ENCODE measurements around a stretch of chr6.

DNA sequence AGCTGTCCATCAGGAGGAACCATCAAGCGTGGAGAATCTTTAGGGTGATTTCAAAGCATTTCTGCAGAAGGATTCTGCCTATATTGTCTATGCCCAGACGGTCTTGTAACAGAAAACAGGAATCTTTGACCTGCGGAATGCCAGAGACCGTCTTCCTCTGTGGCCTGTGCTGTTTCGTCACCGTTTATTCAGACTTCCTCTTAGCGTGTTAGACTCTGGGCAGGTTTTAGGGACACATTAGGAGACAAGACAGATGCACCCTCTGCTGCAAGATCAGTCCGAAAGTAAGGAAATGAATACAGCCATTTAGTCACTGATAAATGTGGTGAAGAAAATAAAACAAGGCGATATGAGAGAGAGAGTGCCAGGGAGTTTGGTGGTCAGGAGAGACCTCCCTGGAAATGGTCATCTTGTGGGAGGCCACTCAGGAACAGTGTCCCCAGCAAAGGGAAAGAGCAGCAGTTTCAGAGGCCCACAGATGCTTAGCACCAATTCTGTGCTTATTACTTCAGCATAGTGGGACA is 6.4 kb downstream of the DUSP22 start:
- PRO-cap, result no peak

GRCh38 chr6:337617-338347 is 45.5 kb downstream of the DUSP22 start:
- PRO-cap, result no peak

DNA sequence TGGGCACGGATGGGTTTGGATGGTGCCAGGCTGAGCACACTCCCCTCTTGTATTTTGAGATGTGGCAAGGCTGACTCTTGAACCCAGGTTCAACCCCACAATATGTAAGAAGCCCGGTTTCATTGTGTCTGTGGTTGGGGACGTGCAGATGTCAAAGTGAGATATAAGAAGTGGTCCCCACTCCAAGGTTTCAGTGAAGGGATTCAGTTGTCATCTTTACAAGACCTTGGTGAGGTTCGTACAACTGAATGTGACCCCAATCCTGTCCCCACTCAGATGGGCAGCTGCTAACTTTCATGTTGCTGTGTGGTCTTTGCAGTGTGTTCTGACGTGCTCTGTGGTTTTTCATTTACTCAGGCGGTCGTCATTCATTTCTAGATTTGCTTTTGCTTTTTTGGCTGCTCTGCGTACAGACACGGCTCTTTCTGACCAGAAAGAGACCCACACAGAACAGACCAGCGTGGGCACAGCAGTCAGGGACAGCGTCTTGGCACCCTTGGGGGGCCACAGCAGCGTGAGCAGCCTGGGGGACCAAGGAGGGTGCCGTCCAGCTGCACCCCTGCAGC is 49.6 kb upstream of the IRF4 start:
- PRO-cap, result no peak

GRCh38 chr6:356836-357332 is 34.7 kb upstream of the IRF4 start:
- PRO-cap, result no peak

GRCh38 chr6:582385-582817 is 74.5 kb downstream of the HUS1B start:
- PRO-cap, result no peak

DNA sequence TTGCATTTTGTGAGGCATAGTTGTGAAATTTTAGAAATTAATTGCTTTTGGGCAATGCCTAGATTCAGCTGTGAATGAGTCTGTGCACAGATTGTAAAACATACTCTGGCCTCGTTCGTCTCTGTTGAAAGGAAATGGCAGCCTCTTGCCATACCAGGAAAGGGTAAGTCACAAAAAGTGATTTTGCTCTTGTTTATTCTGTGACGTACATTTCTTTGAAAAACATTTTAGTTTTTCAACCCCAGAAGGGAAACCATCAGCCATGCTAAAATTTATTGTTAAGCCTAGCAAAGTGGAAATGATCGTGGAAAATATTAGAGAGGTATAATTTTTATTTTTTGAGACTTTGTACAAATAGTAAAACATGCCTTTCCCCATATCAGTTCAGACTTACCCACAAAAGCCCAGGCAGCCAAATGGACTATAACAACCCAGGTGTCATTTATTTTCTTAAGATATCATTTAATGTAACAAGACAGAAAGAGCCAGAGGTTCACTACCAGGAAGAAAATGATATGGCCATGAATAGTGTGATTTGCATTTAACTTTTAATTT is 15.4 kb upstream of the EXOC2 start:
- PRO-cap, result no peak

GRCh38 chr6:1316052-1317001 is 4.4 kb downstream of the FOXQ1 start:
- PRO-cap, result bidirectional peak, plus-strand start at chr6:1316570, minus-strand start at chr6:1316629

GRCh38 chr6:1468243-1468560 is 78.8 kb downstream of the FOXF2 start:
- PRO-cap, result no peak

DNA sequence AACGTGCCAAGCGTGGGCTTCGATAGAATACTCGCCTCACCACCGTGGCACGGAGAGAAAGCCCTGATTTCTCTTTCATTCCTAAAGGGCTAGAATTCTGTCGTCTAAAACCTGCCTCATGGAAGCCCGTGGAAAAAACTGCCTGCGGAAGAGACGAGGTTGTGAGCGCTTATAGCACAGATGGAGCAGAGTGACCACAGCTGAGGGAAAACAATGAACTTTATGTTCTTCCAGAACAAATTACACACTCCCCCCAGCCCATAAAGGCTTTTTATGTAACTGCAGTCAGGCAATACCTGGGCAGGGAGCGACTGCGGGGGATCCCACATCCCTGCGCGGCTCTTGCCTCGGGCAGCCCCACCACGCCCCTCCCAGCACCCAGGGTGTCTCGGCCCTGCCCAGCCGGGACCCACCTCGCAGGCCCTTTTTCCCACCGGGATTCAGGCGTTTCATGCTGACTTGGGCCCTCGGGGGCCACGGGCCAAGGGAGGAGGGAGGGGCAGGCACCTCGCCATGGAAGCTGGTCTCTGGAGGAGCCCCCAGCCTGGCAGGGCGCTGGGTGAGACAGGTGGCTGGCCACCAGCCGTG is 15.4 kb upstream of the FOXC1 start:
- PRO-cap, result no peak

DNA sequence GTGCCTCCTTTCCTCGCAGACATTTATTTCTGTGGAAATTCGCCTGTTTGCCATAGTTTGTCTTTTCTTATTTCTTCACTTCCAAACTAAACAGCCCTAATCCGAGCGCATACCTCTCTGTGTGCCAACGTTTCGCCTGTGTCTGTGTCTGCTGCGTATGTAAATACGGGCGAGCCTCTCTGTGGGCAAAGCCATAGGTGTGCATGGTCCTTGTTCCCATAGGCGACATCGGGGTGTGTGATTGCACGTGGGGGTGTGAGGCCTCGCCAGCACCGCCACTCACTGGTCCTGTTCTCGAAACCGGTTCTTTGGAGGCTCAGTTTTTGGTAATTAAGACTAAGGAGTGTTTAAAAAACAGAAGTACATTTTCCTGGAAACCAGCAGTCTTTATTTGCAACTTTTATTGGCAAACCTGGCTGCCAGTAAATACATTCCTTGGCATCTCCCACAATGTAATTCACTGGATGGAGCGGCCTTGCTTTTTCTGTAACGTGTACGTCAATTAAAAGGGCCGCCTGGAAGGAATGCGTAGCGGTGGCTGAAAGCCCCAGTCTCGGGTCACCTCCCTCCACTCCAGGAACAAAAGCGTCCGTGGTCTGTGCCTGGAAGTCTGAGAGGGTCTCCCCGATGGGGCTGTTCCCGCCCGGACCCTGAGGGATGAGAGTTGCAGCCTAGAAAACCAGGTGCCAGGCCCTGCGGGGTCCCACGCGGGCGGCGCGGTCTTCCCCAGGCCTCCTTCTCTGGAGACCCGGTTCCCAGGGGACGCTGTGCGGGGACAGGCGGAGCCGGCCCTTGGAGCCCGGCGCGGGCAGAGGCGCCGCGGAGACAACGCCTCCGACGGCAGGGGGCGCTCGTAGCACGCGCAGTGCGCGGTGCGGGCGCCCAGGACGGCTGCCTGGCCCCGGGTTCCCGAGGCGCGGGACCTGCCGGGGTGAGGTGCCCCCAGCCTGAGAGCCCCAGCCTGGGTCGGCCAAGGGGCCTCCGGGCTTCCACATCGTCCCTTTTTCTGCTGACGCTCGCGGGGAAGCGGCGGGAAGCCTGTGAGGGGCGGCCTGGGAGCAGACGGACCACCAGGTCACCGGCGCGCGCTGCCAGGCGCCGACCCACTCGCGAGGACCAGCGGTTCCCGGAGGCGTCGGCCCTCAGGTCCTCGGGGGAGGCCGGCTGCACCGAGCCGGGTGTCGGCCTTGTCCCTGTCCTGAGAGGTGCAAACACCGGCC is 5.6 kb upstream of the FOXC1 start:
- PRO-cap, result no peak

- PRO-cap, result no peak
Measured at GRCh38 chr6:1679406-1679900, 69.7 kb downstream of the FOXC1 start.

DNA sequence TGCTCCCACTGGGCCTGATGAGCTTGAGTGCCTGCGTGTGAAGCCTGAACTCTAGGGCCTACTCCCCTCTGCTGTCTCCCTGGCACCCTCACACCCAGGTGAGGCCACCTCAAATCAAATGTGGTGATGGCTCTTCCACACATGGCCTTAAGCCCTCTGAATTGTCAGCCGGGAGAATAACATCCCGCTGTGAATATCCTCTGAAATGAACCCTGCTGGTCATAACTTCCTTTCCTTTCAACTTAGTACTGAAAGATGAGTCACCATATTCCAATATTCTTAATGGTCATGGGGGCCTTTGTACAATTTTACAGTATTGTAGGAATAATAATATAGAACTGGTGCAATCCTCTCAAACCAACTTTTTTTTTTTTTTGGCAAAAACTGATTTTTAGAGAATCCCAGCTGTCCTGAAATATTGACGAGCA is 171.8 kb downstream of the FOXC1 start:
- PRO-cap, result no peak

- PRO-cap, result bidirectional peak, plus-strand start at chr6:1833024, minus-strand start at chr6:1832870
Measured at GRCh38 chr6:1832617-1833231, 223.0 kb downstream of the FOXC1 start.

- PRO-cap, result no peak
Measured at GRCh38 chr6:1841738-1842621, 232.3 kb downstream of the FOXC1 start.

- PRO-cap, result no peak
Measured at GRCh38 chr6:1869361-1870577, 260.1 kb downstream of the FOXC1 start.

DNA sequence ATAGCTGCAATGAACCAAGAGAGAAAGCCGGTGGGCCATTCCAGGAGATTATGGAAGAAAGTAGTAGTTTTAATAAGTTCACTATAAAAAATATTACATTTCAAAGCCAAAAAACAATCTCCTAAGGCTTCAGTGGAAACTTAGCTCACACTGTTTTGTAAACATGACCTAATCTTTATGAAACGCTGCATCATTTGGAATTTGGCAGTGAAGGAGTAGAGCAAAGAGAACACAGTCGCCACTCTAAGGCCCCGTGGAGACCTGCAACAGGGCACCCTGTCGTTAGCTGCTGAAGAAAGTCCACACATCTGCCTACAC is 289.8 kb downstream of the FOXC1 start:
- PRO-cap, result no peak

- PRO-cap, result no peak
Measured at GRCh38 chr6:1952638-1953386, 292.6 kb downstream of the GMDS start.

DNA sequence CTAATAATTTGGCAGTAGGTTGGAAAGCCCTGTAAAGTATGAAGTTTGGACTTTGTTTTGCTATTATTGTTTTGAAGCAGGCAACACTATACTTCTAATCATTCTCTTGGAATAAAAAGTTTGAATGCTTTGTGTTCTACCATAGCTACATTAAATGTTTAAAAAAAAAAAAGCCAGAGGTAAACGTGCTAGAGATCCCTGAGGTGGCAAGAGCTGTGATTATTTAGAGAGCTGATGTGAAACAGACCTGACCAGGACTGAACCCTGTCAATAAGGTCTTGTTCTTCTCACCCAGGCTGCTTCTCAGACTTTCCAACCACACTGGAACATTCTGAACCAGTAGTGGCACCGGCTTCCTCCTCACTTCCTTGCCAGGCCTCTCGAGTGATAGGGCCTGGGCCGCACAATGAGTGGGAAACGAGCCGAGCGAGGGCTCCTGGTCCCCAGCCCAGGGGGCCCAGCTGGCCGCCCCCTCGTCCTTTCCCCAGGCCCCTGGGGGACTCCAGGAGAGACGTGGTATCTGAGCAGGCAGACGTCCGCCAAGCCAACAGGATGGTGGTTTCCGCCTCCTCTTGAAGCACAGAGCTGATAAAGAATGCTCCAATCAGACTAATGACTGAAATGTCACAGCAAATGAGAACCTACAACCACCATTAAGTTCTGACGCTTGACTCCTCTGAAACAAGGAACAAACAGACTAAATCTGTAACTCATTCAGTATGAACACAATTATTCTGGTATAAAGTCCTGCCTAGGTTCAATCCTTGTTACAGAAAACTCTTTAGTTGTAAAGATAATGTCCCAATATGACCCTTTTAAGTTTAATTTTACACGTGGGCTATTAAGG is 117.9 kb downstream of the GMDS start:
- PRO-cap, result no peak

- PRO-cap, result no peak
Measured at GRCh38 chr6:2337305-2338355, 92.2 kb upstream of the GMDS start.

DNA sequence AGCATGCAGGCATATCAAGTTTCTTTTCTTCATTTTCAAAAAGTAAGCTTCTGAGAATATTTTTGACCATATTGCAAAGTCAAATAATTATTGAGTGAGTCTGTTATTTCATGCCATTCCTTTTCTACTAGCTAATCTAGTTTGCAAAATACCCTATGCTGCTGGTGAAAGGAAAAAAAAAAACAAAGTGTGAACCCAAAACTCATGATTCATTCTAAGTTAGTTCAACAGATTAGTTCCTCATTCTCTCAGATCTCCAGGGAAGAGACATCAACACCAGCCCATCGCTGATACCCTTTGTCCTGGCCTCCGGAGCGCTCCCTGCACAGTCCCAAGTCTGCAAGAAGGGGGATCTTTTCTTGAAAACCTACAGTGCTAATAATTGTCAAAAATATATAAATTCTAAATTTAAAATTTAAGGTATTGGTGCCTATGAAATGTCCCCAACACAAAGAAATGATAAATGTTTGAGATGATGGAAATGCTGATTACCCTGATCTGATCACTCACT is 106.7 kb upstream of the GMDS start:
- PRO-cap, result no peak